Fibroblast of villous mesenchyme (primary cell): ENCODE data around the gene NEDD9.

- CAGE, long polyA plus RNA = no peak
Observed at GRCh38 chr6:8157634-8158287, 55.4 kb upstream of the EEF1E1 start.

DNA sequence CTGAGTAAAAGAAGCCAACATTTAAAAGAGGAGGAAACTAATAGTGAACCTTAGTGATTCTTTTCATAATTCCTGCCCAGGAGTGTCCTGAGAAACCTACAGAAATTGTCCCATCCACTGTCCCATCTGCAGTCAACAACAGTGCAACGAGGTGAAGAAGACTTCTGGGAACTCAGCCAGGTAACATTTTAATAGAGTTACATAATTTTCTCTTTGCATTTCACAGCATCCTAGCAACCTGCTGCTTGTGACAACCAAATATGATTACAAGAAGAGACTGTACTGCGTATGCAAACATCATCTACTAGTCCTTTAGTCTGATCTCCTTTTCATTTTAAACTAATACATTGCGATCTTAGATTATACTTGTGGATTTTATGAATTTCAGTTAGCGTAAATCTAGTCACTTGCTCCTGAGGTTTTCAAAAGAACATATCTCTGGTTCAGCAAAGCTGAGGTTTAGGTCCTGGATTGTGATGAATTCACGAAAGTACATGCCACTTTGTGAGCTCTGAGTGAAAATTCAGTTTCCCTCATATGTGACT lies 951.5 kb downstream of the TFAP2A start:
- CAGE, long polyA plus RNA = no peak

GRCh38 chr6:10451638-10452401 lies 36.9 kb upstream of the TFAP2A start:
- CAGE, long polyA plus RNA = no peak

DNA sequence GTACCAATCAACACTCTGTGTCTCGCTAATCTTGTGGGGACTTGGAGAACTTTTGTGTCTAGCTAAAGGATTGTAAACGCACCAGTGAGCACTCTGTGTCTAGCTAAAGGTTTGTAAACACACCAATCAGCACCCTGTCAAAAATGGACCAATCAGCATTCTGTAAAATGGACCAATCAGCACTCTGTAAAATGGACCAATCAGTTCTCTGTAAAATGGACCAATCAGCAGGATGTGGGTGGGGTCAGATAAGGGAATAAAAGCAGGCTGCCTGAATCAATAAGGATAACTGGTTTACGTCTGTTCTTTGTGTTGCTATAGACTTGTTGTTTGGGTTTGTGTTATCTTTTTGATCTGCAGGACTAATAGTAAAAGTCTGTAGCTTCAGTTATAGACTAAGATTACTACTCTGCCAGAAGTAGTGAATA lies 29.2 kb upstream of the GCNT2 start:
- CAGE, long polyA plus RNA = no peak

DNA sequence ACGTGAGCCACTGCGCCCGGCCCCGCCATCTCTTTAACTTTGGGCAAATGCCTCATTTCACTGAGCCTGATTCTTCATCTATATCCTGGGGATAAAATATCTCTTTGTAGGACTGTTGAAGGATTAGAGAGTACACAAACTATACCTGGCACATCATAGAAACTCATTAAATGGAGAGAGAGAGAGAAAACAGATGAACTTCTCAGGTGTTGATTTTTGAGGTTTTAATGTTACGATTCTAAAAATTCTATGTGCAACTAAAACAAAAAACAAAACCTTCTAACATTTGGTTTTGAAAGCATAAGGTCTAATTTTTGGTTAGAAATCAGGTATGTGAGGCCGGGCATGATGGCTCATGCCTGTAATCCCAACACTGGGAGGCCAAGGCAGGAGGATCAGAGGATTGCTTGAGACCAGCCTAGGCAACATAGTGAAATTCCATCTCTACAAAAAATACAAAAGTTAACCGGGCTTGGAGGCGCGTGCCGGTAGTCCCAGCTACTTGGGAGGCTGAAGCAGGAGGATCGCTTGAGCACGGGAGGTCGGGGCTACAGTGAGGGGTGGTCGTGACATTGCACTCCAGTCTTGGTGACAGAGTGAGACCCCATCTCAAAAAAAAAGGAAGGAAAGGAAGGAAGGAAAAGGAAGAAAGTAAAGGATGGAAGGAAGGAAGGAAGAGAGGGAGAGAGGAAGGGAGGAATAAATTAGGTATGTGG lies 18.5 kb downstream of the GCNT2 start:
- CAGE, long polyA plus RNA = no peak

- CAGE, long polyA plus RNA = no peak
Observed at GRCh38 chr6:10565876-10566468, 44.8 kb downstream of the GCNT2 start.

- CAGE, long polyA plus RNA = no peak
Observed at GRCh38 chr6:10659039-10659709, 35.2 kb downstream of the C6orf52 start.

GRCh38 chr6:10751646-10752086 lies 4.1 kb downstream of the TMEM14B start:
- CAGE, long polyA plus RNA = no peak

DNA sequence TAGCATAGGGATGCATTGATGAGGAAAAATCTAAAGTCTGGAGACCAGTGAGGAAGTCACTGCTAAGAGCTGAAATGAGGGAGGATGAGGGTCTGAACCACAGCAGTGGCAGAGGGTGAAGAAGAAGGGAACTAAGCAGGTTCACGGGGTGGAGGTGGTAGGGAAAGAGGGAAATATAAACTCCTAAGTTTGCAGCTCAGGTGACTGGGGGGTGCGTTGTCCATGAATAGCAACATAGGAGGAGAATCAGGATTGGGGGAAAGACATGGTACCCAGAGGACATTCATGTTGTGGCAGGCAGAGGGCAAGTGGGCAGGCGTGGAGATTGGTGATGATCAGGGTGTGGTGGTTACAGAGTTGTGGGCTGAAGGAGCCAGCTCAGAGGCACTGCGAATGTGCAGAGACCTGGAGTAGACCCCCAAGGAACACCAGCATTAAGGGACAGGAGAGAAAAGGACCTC lies 23.2 kb downstream of the TMEM14B start:
- CAGE, long polyA plus RNA = no peak

DNA sequence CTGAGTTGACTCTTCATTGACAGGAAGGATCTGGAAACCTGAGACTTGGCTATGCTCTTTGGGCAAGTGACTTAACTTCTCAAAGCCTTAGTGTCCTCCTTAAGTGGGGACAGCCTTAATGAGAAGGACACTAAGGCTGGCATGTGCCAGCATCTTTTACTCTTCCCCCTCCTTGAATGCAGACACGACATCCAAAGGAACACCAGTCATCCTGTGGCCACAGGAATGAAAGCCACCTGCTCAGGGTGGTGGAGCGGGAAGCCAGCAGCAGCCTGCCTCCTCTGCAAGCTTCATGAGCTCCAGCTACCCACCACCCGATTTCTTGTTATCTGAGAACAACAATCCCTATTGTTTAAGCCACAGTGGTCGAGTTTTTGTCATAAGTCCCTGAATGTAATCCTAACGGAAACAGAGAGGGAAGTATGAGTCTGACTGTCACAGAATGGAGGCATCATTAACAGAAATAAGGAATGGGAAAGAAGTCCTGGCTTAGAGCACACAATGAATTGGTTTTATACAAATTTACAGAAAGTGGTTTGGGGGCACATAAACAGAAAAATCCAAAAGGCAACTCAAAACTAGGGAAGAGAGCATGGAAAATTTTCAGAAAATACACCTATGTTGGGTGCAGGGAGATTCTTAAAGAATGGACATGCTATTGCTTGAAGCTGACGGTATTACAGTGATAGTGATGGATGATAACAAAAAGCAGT lies 44.6 kb downstream of the TMEM14B start:
- CAGE, long polyA plus RNA = no peak

DNA sequence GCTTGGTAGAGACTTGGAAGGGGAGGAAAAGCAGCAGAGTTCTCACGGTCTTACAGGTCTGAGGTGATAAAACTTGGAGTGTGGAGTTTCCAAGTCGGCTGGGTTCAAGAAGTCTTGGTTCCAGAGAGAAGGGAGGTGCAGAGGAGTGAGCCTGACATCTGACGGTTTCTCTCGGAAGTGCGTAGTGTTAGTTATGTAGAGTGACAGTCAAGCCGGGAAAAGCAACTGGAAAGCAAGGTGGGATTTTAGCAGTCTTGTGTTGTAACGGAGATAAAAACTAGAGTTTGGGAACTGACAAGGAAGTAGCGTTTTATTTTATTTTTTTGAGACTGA lies 42.5 kb upstream of the ERVFRD-1 start:
- CAGE, long polyA plus RNA = no peak

DNA sequence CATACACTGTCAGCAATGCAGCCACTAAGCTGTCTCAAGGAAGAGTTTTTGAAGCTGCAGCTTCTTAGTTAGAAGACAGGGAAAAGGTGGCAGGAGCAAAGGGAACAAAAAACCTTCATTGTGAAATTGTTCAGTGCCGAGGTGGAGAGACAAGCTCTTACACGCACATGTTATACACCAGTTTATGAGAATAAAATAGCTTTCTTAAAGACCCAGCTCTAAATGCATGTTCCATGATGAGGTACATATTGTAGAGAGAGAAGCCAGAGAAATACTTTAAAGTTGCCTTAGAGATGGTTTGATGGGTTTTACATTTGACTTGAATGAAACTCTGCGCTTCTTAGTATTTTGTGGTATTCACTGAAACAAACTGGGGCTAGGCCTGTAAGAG lies 10.1 kb downstream of the NEDD9 start:
- CAGE, long polyA plus RNA = no peak

GRCh38 chr6:11232011-11232944 lies at the start of gene NEDD9:
TSS of gene NEDD9 (minus strand) at chr6:11232668.
- CAGE, long polyA plus RNA = no peak

GRCh38 chr6:11236228-11236813 lies 3.9 kb upstream of the NEDD9 start:
- CAGE, long polyA plus RNA = no peak

DNA sequence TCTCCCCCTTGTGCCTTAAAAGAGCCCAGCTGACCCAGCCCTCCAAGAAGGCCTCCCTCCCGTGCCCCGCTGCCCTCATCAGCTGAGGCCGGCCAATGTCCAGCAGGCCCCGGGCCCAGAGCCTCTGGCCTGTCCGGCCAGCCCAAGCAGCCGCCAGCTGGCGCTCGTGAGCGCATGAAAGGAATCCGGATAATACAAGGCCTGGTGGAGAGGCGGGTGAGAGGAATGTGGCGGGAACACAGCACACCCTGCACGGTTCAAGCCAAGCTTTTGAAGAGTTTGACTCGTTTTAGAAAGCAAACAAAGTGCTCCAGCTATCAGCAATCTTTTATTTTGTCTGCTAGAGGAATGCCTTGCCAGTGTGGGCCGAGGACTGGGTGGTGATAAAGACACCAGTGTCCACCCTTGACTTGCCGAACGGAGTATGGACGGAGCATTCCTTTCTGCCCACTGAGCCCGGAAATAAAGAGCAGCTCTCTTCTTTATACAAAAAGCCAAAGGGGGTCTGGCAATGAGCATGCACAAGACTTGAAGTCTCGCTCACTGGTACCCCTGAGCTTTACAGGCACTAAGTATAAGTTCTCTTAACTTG lies 9.3 kb upstream of the NEDD9 start:
- CAGE, long polyA plus RNA = no peak

GRCh38 chr6:11253458-11253929 lies 21.0 kb upstream of the NEDD9 start:
- CAGE, long polyA plus RNA = no peak

DNA sequence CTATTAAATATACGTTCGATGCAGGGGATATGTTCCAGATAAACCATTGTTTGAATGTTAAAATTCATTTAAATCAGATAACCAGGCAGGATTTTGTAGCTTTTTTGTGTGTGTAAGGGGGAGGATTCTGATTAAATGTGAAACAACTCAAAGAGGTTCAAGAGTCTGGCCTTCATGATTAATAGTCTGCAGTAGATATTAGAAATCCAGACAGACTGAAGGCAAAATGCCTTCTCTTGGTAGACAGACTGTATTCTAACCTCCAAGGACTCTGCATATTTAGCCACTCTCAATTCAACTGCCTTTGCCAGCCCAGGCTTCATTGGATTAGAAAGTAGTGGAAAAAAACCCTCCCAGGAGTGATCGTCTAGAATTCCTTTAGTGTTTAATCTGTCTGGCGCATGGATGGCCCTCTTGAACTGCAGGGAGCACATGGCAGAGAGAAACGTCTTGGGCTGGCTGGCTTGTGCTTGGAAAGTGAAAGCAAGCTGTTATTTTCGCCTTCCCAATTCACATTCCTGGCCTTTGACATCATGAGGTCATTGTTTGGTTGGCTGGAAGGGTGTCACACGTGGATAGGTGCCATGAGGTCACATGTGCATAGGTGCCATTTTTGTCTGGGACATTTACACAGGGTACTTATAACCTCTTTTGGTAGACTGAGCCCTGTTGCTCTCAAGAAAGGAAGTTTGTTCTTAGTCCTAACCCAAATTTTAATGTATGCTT lies 30.8 kb upstream of the NEDD9 start:
- CAGE, long polyA plus RNA = no peak

DNA sequence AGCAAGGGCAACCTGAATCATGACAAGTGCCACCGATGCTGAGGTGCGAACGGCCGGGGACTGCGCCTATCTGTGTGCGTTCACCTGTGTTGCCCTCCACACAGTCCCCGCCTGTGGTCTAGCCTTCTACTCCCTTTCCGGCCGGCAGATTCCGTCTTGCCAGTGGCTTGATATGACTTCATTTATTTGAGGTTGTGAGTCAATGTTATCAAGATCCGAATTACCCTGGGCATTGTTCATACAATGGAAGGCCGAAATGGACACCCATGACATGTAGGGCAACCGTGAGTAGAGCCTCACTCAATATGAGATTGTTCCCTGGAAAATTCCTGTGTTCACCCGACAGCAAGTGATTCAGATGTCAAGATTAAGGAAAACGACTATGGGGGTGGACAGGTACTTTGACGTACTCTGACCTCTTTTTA lies 41.0 kb upstream of the NEDD9 start:
- CAGE, long polyA plus RNA = no peak

DNA sequence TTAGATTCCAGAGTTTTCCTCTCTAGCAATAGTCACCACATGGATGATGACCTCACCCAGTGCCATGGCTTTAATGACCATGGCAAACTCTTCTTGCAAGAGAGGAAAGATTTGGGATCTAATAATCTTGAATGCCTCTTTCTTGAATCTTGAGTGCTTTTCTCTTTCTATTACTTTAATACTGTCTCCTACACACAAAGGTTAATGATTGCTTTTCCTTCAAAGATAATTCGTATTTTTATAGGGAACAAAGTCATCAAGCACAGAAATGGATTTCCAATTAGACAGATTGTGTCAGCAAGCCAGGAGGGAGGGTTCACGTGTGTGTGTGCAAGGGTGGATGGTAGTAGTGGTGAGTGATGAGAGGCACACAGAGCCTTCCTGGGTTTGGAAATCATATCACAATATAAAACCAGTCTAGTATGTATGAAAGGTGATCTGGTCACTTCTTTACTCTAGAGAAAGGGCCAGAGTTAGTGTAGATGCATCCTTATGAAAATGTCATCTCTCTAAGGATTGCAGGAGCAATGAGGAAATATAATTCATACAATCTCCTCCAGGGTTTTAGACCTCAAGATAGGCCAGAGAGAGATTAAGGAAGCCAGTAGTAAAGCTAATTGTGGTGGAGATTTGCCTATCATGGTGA lies 51.2 kb upstream of the NEDD9 start:
- CAGE, long polyA plus RNA = no peak

GRCh38 chr6:11287854-11288611 lies 55.6 kb upstream of the NEDD9 start:
- CAGE, long polyA plus RNA = no peak